SK-N-DZ (cell line): Measurements from ENCODE around the gene CGNL1.

DNA sequence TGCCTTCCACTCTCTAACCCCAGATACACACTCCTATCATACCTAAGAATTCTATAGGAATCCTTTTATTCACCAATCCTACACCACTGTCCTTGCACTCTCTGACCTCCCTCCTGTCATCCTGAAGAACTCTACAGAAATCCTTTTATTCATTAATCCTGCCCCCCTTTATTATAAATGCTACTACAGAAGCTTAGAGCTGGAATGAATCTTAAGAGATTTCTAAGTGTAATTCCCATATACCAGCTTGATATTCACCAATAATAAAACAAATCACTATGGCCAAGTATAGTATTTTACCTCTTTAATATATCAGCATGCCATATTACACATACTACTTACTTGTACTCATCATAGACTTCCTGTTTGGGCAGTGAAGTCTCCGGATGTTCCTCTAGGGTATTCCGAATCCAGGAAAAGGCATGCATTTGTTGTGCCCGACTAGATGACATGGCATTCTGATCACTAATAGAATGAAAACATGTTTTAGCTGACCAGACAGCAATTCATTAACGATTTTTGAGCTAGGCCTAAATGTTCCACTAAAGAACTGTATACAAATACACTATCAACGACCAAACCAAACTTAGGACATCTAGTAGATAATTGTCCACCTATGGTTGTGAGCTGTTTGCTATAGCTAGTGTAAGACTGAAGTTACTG lies 101.1 kb downstream of the RFX7 start:
RAMPAGE:
- cytosol, long total RNA: no peak
- nucleus, long total RNA: no peak

DNA sequence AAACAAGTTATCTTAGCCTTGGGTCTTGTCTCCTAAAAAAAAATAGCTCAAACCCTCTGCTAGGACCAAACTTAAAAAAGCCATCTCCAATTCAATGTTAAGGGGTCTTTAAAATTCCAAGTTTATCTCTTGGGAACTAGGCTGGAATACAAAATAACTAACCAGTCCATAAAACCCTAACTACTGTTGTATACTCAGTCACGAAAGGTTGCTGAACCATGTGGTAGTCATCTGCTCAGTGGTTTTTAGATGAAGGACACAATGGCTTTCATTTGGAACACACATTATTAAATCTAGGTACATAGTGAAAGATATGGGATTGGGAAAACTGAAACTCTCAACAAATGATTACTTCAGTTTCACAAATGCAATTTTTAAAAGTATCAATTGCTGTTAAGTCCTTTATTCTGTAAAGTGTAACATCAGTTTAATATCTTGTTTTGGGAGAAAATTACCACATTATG lies 13.6 kb downstream of the RFX7 start:
RAMPAGE:
- cytosol, long total RNA: no peak
- nucleus, long total RNA: no peak

GRCh38 chr15:56244105-56244231 lies 289 bp upstream of the RFX7 start:
RAMPAGE:
- cytosol, long total RNA: no peak
- nucleus, long total RNA: no peak

DNA sequence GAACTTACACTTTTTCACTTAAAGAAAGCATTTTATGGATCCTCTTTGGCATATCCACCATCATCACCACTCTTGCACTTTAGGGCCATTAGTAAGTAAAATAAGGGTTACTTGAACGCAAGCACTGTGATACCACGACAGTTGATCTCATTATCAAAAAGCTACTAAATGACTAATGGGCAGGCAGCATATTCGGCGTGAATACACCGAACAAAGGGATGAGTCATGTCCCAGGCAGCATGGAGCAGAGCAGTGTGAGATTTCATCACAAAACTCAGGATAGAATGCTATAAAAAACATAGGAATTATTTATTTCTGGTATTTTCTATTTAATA lies 72.4 kb upstream of the ZNF280D start:
RAMPAGE:
- cytosol, long total RNA: no peak
- nucleus, long total RNA: no peak

RAMPAGE:
- cytosol, long total RNA: no peak
- nucleus, long total RNA: no peak
Observed at GRCh38 chr15:56886583-56886865, 31.9 kb upstream of the TCF12 start.

DNA sequence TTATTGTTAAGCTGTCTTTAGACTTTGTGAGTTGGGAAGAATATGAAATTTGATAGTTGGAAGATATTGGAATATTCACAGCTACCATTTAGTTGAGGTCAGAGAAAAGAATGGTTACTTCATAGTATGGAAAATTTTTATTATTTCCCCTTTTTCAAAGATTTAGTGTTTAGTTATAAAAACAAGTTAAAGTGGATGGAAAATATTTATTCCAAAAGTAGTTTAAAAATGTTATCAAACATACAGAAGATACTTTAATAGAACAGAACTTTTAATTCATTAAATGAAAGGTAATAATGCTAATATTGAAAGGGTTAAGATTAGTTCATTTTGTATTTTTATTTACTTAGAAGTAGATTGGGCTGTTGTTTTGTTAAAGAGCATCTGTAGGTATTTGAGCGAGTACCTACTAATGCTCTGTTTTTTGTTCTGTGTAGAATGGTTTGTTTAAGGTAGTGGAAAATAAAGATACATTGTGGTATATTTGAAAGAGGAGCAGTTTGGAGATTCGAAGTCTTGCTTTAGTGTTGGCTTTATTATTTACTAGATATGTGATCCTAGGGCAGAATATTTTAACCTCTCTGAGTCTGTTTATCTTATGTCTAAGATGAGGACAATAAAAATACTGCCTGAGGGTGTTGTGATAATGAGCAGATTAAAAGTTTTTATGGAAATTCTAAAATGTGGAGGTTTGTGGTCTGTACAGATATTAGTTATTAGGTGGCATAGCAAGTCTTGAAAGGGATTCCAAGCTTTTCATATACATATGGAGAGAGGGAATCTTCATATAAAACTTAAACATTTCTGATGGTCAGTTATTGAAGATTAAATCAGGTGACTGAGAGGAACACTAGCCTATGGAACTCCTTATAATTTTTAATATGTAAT lies 14.8 kb downstream of the TCF12 start:
RAMPAGE:
- cytosol, long total RNA: no peak
- nucleus, long total RNA: no peak

DNA sequence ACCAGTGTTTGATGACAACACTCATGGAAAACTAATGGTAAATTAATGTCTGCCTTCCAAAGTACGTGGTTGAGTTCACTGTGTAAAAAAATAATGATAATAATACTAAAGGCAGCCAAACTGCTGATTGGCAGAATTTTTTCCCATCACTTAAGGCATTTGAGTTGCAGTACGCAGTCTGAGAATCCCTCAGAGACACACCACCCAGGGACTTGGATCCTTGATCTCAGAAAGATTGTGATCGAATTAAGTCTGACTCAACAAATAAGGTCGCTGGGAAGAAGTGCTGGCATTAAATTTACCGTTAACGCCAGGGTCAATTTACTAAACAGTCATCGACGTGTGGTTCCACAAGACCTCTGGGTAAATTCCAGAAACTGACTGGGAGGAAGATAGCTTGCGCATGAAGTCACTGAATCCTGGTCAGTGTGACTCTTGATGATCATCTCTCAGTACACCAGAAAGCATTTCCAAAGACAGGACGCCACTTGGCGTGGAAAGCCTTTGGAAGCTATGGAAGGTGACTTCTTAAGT lies 48.3 kb upstream of the CGNL1 start:
RAMPAGE:
- cytosol, long total RNA: no peak
- nucleus, long total RNA: no peak

DNA sequence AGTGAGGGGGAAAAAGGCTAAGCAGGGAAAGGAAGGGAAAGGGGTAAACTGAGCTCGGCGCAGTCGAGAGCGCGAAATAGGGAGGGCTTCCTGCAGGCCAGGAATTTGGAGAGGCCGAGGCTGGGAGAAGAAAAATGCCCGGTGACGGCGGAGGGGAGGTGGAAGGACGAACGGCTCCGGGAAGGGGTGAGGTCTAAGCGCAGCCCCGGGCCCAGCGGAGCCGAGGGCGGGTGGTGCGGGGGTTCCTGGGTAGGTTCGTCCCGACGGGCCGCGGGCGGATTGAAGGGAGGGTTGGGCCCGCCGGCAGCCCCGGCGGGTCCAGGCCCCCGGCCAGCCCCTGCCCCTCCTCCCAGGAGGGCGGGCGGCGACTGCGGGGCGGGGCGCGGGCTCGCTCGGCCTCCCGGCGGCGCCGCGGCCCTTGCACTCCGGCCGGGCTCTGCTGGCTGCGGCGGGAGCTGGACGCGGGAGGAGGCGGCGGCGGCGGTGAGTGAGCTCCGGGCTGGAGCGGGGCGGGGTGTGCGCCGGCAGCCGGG lies at the start of gene CGNL1:
Gene CGNL1 (plus strand): TSS at position 421 of the 533 bp plus-strand sequence.
RAMPAGE:
- cytosol, long total RNA: no peak
- nucleus, long total RNA: no peak

GRCh38 chr15:57427152-57427577 lies 50.9 kb downstream of the CGNL1 start:
RAMPAGE:
- cytosol, long total RNA: no peak
- nucleus, long total RNA: no peak

DNA sequence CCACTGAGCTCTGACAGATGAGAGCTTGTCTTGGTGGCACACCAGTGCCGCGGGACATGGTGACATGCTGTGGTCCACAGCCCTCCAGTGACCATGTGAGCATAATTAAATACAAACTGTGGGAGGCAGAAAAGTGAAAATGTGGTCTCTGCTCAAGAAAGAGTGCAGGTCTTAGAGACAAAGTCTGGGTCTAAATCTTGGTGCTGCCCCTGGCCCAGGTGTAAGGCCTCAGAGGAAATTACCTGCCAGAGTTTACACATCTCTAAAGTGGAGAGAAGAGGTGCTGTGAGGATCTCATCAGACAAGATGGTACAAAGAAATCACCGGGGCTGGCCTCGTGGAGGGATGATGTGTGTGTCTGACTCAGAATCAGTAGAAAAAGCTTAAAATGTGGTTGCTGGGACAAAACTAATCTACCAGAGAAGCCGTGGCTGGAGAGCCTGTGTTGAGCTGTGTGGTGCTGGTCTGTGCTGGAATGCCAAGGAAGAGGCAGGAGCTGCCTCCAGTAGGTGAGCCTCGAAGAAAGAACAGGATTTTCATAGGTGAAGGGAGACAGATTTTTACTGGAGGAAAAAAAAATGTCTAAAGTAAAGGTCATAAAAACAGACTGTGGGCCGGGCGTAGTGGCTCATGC lies 51.9 kb downstream of the CGNL1 start:
RAMPAGE:
- cytosol, long total RNA: no peak
- nucleus, long total RNA: no peak

DNA sequence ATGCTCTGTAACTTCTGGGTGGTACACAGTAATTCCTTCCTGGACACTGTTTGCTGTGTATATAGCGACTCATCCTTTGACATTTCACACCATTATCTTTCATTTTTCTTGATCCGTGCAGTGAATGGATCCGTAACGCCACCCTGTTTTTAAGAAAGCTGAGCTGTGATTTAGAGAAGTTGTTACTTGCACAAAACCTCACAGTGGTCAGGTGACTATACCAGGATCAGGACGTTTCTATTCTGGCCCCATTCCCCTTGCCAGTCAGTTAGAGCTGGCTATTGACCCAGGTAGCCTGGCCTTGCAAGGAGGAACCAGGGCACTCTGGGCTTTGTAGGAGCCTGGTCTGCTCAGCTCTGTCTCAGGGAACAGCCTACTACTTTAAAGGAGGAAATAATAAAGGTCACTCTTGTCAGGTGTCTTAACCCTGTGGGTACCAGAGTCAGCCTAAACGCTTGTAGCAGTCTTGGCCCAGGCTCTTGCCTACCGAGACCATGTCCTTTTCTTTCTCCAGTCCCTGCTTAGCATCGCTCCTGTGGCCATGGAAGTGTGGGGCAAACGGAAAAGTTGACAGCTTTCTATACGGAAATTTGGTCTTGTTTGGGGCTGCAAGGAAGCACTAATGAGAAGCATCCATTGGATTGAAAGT lies 86.4 kb upstream of the MYZAP start:
RAMPAGE:
- cytosol, long total RNA: no peak
- nucleus, long total RNA: no peak

RAMPAGE:
- cytosol, long total RNA: no peak
- nucleus, long total RNA: no peak
Observed at GRCh38 chr15:57524250-57524779, 67.4 kb upstream of the MYZAP start.

RAMPAGE:
- cytosol, long total RNA: no peak
- nucleus, long total RNA: no peak
Observed at GRCh38 chr15:58248020-58248576, 109.9 kb downstream of the AQP9 start.

DNA sequence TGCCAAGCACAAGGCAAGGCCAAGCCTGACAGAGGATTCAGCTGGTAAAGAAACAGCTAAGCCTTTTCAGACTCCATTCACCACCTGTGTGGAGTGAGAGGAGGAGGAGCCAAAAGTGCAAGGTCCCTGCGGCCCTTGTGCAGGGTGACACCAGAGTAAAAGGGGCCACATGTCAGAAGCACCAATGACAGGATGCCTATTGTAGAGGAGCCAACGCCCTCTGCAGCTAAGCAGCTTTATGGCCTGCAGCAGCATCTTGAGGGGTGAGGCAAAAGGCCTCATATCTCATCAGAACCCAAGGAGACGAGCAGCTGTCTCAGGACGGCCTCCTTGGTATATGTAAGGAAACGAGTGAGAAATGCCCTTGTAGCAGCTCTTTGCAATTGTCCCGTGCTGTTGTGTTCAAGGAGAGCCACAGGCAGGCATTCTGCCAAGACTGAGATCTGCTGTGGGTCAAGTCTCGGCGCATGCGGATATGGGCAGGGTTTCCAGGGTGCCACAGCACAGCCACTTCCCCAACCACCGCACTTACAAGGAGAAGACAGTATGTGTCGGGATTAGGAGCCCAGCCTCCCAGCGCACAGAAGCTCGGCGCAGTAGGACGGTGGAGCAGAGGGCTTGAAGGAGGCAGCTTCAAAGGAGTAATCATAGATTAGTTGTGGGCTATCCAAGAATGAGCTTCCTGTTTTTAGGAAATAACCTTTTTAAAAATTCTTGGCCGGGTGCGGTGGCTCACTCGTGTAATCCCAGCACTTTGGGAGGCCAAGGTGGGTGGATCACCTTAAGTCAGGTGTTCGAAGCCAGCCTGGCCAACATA lies 121.3 kb upstream of the LIPC start:
RAMPAGE:
- cytosol, long total RNA: no peak
- nucleus, long total RNA: no peak

DNA sequence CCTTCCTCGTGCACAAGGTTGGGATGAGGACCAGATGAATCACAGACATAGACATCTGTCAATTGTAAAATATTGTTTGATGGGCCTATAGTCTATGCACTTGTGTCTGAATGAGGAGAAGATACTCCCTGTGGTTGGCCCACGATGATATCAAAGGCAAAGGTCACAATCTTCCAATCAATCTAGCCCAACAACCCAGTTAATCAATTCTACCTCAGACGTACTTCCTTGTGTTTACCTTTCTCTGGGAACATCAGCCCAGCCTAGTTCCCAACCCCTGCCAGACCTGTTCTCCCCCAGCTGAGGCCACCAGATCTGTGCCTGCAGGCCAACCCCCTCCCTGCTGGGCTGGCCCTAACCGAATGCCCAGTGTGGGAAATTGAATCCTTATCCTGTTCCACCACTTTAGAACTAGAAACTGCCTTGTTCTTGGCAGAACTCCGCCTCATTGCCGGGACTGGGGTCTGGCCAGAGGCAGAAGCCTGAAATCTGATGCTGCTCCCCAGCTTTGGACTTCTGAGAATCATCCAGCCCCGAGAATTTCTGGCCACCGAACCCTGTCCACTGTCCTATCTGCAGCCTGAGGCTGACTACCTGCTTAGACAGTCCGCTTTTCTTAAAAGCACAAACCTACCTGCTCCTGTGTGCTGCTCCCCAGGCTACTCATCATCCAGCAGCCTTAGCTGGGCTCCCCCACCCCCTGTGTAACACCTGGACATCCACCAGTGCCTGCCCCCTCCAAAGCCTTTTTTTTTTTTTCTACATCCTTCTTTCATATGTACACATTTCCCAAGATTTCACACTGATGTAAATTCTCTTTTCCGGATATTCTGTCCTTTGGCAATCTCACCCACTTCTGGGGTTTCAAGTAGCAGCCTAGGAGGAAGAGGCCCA lies 101.5 kb upstream of the LIPC start:
RAMPAGE:
- cytosol, long total RNA: no peak
- nucleus, long total RNA: no peak

DNA sequence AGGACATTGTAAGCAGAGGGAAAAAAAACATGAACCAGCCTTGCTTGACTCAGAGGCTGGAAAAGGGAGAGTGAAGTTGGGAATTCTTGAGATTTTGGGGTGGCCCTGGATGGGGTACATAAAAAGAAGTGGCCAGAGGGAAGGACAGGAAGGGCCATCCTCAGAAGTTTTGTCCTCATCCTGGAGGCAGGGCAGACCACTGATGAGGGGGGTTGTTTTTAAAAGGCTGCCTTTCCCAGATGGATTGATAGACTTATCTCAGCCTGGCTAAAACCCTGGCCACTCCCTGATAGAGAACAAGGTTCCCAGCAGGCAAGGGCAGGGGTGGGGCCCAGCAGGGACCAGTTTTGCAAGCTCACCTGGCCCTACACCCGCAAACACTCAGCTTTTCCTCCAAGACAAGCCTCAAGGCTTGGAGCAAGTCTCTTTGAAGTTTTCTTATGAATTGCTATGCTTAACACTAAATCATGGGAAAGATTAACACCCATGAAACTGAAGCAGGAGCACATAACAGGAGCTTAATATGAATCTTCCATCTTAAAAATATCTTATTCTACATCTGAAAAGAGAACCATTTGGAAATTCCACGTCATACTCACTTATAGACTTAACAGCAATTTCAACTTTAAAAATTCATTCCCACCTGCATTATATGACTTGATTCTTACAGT lies 9.1 kb downstream of the LIPC start:
RAMPAGE:
- cytosol, long total RNA: no peak
- nucleus, long total RNA: no peak

RAMPAGE:
- cytosol, long total RNA: no peak
- nucleus, long total RNA: no peak
Observed at GRCh38 chr15:58472709-58473678, 41.2 kb downstream of the LIPC start.

GRCh38 chr15:58473679-58474123 lies 41.9 kb downstream of the LIPC start:
RAMPAGE:
- cytosol, long total RNA: no peak
- nucleus, long total RNA: no peak

RAMPAGE:
- cytosol, long total RNA: no peak
- nucleus, long total RNA: no peak
Observed at GRCh38 chr15:58477127-58477906, 45.5 kb downstream of the LIPC start.

DNA sequence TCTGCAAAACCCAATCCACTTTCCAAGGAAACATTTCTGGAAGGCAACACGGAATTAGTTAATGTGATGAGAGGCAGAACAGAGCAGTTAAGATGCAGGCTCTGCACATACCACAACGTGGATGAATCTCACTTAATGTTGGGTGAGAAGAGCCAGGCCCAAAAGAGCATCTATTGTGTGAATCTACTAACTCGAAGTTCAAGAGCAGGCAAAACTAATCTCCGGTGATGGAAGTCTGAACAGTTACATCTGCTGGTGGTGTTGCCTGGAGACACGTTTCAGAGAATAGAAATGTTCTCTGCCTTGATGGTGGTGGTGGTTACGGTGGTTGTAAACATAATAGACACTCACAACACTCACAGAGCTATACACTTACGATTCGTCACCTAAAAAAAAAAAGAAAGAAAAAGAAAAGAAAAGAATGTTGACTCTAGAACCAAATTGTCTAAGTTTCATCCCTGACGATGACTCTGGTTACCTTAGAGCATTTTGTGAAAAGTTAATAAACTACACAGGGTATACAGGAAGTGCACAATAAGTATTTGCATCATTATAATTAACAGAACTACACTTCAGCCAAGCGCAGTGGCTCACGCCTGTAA lies 86.9 kb downstream of the LIPC start:
RAMPAGE:
- cytosol, long total RNA: no peak
- nucleus, long total RNA: no peak